ENCODE measurements around the gene ARID2.

DNA sequence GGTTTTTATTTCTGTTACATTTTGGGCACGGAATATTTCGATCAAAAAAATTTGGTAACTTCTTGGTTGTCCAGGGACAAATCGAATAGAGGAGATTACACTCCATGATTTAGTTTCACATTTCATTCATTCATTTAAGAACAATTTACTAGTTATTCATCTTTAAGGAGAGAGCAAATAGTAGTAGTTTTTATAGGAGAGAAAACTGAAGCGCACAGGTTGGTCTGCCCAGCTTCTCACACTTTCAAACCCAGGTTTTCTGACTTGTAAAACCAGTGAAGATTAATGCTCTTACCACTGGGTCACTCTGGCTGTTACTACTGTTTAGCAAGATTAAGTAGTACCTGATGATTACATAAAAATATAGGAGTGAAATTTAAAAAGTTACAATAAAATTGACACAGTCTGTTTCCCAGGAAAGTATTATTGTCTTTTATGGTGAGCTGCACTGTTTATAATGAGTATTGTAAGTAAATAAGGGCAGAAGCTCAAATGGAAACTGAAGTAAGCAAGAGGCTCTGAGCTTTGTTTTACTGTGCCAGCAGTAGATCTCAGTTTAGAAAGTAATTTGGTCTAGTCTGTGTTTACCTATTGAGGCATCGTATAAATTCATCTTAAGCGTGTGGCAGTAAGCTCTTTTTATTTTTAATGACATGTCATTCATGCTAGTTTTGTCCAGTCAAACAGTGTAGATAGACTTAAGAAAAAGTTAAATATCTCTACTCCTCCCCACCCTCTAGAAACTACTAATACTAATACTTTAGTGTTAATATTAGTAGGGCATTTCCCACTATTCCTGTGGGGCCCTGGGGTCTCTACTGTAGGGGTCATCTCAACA lies 1.7 kb downstream of the ANO6 start:
- PRO-cap = unidirectional peak, minus-strand start at position 309 of the sequence

GRCh38 chr12:45289956-45290706 lies 74.2 kb downstream of the ANO6 start:
- PRO-cap = no peak

DNA sequence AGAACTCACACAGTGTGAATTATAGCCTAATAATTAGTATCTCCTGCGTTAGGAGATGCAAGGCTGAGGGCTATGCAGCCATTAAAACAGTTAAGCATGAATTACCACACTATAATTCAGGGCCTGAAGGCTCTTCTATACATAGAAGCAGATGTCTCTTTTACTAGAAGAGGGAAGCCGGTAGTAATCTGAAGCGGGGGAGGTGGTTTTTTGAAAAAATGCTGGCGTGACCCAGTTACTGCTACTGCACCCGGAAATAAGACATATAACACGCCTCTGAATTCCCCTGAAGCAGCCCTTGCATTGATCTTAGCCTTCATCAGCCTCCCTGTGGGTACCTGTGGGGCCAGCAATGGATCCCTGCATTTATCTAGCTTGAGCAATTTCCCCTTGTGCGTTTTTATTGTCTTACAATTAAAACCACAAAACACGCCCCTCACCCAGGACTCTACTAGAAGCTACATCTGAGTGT lies 211.0 kb upstream of the ARID2 start:
- PRO-cap = no peak

DNA sequence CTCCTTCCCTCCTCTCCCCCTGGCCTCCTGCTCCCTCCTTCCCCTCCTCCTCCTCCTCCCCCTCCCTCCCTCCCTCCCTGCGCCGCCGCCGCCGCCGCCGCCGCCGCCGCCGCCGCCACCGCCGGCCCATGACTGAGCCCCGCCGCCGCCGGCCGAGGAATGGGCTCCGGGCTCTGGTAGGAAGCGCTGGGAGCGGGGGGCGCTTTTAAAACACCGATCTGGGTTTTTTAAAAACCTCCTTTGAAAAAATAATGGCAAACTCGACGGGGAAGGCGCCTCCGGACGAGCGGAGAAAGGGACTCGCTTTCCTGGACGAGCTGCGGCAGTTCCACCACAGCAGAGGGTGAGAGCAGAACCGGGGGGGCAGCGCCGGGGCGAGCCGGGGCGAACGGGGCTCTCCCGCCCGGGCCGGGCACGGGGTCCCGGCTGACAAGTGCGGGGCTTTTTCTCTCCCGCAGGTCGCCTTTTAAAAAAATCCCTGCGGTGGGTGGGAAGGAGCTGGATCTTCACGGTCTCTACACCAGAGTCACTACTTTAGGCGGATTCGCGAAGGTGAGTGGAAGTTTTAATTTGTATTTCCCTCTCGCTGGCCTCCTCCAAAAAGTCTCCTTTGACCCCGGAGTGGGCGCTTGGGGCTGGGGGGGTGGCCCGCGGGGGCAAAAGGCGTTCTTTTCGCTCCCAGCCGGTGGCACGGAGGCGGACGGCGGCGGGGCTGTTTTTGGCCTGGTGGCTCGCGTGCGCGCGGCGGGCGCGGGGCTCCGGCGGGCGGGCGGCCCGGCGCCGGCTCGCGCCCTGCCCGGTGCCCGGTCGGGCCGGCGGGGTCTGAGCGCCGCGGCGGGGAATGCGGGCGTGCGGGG lies at the start of gene ARID2:
Gene ARID2 (plus strand): TSS at position 121 of the 857 bp plus-strand sequence.
- PRO-cap = bidirectional peak, plus-strand start at position 145 of the sequence, minus-strand start at position 130 of the sequence

- PRO-cap = no peak
Observed at GRCh38 chr12:45975252-45976076, 14.9 kb downstream of the SCAF11 start.

DNA sequence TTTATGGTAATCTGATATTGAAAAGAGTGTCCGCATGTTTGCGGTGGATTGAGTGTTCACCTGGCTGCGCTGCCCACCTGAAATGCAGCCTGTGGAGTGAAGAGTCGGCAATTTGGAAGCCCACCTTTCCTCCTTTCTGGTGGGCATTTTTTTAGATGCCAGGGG lies 549 bp upstream of the SCAF11 start:
- PRO-cap = no peak

DNA sequence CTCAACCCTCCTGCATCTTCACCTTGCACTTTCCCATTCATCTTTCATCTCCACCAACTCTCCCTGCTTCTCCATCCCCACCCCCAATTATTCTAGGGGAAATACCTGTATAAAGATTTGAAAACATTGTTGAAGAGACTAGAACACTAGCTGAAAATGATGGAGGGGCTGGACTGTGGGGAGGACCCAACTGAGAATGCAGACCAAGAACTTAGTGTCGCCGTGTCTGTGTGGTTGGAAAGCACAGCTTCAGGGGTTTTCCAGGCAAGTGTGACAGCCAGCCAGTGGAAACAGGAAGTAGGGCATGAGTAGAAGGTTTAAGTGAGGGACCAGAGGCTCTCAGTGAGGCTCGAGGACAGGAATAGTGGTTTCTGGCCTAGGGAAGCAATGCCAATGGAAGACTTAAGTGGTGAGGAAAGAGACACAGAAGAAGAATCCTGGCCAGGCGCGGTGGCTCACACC lies 52.7 kb downstream of the SLC38A1 start:
- PRO-cap = no peak

DNA sequence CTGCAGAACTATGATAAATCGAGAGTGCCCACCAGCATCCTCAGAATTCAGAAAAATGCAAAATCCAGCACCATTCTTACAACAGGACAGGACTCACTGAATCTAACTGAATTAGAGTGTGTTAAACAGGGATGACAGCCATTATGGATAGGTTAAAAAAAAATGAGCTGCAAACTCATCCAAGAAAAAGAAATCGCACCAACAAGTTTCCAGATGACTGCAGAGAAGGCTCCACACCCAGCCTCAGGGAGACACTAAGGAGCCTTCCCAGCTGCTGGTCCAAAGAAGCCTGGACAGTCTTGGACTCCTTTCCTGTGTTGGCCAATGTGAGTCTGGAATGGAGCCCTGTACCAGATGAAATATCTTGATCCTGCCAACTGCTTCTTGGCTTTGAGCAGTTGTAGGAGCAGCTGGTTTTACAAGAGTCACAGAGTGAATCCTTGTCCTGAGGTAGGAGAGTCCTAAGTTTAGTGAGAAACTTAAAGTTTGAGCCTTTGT lies 44.5 kb downstream of the SLC38A1 start:
- PRO-cap = no peak

DNA sequence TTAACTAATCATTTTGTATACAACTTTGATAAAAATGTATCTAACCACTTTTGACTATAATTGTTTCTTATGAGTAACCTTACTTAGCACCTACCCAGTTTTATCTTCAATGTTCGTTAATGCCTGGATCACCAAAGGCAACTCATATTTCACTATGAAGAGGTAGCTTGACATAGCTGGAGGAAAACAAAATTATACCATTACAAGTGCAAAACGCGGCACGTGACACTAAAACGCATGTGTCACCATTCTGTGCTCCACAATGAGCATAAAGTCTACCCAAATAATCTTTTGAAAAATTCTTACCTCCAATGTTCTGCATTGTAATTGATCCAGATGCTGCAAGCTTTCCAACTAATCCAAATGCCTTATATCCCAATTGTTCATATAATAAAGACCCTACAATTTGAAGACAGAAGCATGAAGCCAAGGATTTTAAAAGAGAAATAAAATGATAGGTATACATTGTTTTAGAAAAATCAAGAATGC lies 5.8 kb downstream of the SLC38A2 start:
- PRO-cap = no peak

GRCh38 chr12:46367259-46367675 lies 5.3 kb downstream of the SLC38A2 start:
- PRO-cap = no peak

DNA sequence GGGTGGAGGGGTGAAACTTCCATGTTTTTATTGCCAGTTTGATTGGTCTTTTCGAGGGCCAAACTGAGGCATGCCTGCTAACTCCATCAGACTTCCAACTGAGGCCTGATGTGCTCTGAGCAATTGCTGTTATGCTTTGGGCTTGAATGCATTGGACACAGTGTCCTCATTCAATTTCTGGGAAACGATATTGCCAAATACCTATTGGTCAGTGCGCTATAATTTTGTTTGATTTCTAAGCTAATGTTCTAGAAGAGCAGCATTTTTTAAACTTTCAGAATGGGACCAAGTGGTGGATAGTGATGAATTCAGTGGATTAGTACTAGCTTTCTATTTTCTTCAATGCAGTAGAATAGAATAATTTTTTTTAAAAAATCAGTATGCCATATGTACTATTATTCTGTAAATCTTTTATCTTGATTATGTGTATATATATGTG lies 2.2 kb upstream of the SLC38A2 start:
- PRO-cap = no peak

GRCh38 chr12:46384117-46384340 lies 11.5 kb upstream of the SLC38A2 start:
- PRO-cap = bidirectional peak, plus-strand start at chr12:46384483, minus-strand start at chr12:46384240

DNA sequence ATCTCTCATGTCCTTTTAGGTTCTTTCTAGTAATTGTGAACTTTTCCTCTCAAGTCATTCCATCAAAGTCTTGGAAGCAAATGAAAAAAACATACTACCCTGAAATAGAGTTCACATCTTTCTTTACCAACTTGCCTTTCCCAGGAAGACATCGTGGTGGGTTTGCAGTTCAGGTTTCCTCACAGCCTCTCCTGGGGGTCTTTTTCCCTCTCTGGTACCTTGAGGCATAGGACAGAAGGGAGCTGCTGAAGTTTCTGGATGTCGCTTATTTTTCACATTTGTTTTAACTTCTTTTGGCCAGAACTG lies 11.7 kb upstream of the SLC38A2 start:
- PRO-cap = bidirectional peak, plus-strand start at position 143 of the sequence, minus-strand start outside the sequence

- PRO-cap = no peak
Observed at GRCh38 chr12:46400188-46401021, 27.8 kb upstream of the SLC38A2 start.

DNA sequence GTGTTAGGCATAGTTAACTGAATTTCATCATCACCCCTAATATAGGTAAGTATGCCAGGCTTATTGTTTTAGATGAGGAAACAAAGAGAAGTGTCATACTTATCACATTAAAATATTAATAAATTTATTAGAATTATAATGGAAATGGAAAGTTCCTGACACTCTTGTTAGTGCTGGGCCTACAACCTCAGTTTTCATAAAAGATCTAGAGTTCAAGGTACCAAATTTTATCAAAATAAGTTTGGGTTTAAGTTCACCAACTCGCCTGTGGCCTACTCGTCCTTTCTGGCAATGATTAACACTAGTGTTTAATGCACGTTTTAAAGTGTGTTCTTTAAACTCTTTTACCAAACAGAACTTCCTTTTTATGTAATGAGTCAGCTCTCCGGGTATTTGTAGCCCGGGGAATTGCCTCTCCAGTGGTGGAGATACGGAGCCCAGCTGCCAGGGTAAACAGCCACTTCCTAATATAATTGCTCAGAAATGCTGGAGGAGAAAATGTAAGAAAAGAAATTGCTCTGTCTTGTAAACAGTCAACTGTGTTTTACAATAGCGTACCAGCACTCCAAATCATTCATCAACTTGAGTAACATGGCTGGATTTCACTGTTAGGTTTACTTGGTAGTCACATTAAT lies 101.0 kb upstream of the SLC38A2 start:
- PRO-cap = no peak

- PRO-cap = no peak
Observed at GRCh38 chr12:46516158-46516959, 143.8 kb upstream of the SLC38A2 start.

DNA sequence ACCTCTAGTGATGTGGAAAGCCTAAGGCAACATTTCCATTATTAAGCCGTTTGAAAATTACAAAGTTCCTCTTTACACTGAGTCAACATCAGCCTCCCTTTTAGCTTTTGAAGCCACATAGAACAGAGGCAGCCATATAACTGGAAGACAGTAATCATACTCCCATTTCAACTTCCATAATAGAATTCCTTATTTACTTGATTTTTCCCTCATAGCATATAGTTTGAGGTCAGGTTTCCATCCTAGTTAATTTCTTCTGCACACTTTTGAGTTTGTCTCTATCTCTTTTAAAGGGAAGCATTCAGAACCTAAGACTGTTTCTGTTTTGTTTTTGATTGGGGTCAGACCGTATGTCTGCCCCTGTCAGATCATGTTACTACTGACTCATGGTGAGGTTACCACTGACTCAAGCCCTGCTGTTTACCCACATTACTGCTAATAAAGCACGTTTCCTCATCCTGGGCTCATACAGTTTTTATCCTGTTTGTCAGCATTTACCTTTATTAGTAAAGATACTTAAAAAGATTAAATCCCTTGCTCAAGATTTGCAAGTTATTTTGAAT lies 160.9 kb downstream of the SLC38A4 start:
- PRO-cap = no peak

GRCh38 chr12:46938046-46938762 lies 112.4 kb upstream of the SLC38A4 start:
- PRO-cap = no peak

GRCh38 chr12:47087688-47088926 lies 8.3 kb upstream of the AMIGO2 start:
- PRO-cap = no peak

DNA sequence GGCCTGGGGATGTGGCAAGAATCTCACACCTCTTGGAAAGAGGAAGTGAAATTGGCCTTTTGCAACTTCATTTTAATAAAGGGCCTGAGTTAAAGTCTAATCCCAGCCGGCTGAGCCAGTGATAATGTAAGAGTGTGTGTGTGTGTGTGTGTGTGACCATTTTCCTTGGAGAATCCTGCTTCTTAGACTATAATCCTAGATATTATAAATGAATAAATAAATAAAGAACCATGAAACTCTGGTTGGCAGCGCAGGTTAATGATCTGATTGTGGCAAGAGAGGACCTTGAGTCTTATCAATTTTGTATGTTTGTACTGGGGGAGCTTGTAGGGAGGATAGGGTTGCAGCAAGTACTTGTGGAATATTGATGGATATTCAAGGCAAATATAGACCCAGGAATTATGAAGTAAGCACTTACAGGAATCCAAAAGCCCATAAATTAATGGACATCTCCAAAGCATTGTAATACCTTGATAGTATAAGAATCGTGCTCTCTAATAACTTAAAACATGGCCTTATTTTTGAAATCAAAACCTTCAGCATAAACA lies 233.2 kb upstream of the AMIGO2 start:
- PRO-cap = no peak

Data from Metastatic Lung Carcinoma in the Adrenal Gland (tissue), 1 donor.